M059J (cell line): ENCODE data around the genes TMPRSS3 and UBASH3A.

DNA sequence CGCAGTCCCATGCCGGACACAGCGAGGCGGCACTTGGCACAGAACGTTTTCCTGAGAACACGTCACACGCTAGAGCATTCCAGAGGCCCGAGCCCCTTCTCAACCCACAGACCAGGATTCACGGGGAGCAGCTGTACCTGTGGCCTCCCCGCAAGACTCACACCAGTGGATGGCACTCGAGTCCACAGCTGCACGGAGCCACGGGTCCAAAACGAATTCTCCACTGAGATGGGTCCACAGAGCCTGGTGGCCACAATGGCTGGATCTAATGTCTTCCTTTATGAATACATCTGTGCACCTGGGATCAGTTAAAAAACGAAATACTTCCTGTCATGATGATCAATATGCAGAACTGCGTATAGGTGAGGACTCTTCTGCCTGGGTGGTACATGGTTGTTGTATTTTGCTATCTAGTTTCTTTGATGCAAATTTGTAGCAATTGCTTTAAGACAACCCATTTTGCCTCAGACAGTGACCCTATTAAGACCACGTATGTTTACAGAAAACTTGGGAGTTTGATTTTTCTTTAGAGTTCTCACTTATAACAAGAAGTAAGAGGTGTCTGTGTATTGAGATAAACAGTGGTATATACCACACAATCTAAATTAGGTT, 31.7 kb upstream of the RIPK4 start:
- RAMPAGE, long total RNA: no peak

GRCh38 chr21:41927749-41928325, 26.0 kb downstream of the C2CD2 start:
- RAMPAGE, long total RNA: no peak

GRCh38 chr21:41953271-41953576, 594 bp downstream of the C2CD2 start:
- RAMPAGE, long total RNA: no peak

GRCh38 chr21:41990902-41991689, 19.1 kb downstream of the ZBTB21 start:
- RAMPAGE, long total RNA: no peak

- RAMPAGE, long total RNA: no peak
These were observed 10.4 kb downstream of the ZBTB21 start for GRCh38 chr21:41999681-42000172.

- RAMPAGE, long total RNA: no peak
These were observed 7.7 kb downstream of the ZBTB21 start for GRCh38 chr21:42002310-42002955.

- RAMPAGE, long total RNA: no peak
These were observed 30.4 kb upstream of the ZBTB21 start for GRCh38 chr21:42040404-42041064.

DNA sequence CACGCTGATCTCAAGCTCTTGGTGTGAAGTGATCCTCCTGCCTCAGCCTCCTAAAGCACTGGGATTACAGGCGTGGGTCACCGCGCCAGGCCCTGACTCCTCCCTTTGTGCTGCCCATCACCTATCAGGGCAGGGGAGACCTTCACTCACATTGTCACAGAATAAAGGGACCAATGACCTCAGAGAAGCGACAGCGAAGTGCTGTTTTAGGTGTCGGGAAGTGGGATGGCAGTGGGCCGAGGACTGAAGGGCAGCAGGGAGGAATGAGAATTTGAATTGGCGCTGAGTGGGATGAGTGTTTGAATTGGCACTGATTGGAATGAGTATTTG, 12.6 kb upstream of the UMODL1 start:
- RAMPAGE, long total RNA: no peak

GRCh38 chr21:42107754-42108267, 36.7 kb downstream of the UMODL1 start:
- RAMPAGE, long total RNA: no peak

- RAMPAGE, long total RNA: no peak
These were observed 17.7 kb downstream of the ABCG1 start for GRCh38 chr21:42236585-42237117.

DNA sequence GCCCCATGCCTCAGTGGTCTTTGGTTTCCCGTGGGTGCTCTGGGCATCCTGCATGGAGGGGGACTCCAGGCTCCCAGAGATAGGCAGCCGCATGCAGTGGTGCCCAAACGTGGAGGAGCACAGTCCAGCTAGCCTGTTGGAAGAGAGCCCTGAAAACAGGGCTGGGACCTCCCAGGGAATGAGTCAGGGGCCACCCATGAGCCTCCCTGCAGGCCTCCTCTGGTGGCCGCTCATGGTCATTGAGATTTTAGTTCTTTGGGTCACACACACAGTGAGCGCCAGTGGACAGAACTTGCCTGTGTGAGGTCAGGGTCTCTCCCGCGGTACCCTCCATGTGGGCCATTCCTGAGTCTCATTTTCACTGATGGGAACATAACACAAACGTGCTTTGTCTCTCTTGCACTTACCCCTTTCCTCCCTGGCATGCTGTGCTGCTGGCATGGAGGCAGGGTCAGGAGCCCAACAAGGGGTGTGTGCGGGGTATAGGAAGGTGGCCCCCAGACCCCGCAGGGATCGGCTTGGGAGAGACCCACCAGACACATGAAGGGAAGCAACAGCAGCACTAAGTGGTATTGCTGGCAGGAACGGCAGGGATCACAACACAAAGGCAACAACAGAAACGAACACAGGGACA, 31.6 kb downstream of the ABCG1 start:
- RAMPAGE, long total RNA: no peak

DNA sequence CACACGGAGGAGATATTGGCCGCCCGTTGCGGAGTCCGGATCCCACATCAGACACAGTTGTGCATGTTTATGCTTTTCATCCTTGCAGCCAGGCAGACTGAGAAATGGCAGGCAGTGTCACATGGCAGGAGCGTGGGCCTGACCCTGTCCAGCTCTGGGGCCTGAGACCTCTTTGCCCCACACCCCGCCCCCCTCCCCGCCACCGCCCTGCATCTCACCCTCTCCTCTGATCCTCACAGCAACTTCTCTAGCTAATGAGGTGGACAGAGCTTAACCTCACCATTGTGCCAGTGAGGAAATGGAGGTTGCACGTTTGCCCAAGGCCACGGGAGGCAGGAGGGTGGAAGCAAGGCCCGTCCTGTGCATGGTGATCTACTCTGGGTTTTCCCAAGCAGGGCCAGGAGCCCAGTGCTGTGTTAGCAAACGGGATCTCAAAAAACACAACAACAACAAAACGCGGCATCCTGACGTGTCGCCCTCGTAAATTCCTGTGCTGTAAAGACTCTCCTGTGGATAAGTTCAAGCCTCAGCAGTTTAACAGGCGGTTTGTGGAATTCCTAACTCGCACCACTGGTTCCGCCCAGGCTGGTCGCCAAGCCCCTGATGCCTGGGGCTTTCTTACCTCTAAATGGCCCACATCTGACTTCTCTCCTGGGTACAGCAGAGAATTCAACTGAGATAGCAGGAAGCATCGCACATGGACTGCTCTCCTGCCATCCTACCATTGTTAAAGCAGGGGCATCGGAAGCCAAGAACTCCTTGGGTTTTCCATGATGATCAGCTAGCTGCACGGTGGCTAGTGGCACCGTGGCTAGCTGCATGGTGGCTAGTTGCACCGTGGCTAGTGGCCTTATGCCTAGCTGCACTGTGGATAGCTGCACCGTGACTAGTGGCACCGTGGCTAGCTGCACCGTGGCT, 39.1 kb downstream of the TFF3 start:
- RAMPAGE, long total RNA: no peak

DNA sequence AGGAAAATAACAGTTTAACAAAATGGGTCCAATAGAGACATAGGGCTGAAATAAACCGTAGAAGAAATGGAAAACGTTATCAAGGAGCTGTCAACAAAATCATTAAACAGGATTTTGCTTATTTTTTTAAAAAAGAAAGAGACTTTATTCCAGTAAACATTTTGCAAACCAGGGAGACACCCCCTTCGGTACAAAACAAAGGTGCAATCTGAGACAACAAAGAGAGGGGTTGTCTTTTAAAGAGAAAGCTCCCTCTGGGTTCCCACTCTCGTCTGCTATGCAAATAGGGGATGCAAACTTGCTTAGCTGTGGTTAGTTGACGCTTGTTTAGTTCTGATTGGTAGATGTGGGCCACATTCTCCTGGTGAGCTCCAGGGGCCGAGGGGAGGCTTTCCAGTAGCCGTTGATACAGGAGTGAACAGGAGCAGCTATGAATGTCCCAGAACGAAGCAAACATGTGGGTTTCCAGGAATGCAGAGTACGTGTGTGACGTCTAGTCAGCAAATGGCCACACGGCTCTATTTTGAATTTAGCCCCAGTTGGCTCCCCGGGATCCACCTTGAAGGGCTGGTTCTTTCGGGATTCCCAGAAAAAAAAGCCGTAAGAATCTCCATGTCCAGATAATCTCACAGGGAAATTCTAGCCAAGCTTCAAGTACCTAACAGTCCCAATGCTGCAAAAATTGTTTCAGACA, 14.8 kb downstream of the TFF2 start:
- RAMPAGE, long total RNA: no peak

GRCh38 chr21:42375270-42375993, 9.1 kb upstream of the TFF1 start:
- RAMPAGE, long total RNA: no peak

DNA sequence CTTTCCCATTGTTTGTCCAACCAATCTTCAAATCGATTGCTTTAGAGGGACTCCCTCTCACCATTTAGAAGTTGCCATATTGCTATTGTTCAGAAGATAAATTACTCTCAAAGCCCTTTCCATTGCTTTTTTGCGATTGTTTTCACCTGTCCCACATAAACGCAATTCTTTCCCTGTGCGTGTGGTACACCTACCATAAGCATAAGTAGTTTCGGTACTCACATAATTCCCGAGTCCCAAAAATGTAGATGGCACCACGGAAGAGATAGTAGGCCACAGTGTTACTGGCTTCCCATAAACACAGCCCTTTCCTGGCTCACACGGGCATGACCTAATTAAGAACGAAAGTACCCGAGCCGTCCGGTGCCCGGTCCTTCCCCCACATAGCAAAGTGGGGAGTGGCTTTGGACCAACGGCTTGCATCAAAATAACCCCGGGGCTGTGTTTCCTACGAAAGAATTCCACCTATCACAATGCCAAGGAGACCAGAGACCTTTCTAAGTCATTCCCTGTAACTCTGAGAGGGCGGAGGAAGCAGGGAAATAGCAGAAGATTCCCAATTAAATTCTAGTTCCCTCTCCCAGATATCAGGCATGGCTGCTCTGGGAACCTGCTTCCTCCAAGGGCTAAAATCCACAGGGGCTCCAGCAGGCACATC, at the start of gene TMPRSS3:
TMPRSS3 (minus strand) TSS at position 333 of the 658 bp plus-strand sequence.
- RAMPAGE, long total RNA: no peak

DNA sequence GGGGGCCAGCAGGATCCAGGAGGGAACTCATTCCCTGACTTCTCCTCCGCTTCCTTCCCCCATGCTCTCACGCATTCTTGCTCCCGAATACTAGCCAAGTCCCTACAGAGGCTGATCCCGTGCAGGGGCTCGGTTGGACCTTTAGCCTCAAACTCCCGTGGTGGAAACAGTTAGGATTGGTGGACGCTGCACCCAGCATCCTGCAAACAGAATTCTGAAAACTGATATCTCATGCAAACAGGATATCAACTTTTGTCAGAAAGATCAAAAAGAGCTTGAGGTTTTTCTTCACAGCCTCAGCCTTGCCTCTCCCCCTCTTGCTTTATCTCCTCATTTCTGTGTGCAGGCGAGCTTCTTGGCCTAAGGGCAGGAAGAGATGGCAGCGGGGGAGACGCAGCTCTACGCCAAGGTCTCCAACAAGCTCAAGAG, at the start of gene UBASH3A:
UBASH3A (plus strand) TSS at position 333 of the 429 bp plus-strand sequence.
- RAMPAGE, long total RNA: no peak

GRCh38 chr21:42406081-42406908, 2.6 kb downstream of the UBASH3A start:
- RAMPAGE, long total RNA: no peak

- RAMPAGE, long total RNA: no peak
These were observed 35.7 kb downstream of the RSPH1 start for GRCh38 chr21:42460234-42460749.

GRCh38 chr21:42467153-42467675, 28.8 kb downstream of the RSPH1 start:
- RAMPAGE, long total RNA: no peak

GRCh38 chr21:42569598-42570399, 56.1 kb downstream of the SLC37A1 start:
- RAMPAGE, long total RNA: no peak